BJ (cell line): ENCODE data around the gene ZER1.

GRCh38 chr9:128765450-128766015 lies 6.2 kb downstream of the ZER1 start:
- CAGE, long polyA plus RNA: no peak
- RRBS: no CpG with 5 or more reads among the region's 5 CpGs

DNA sequence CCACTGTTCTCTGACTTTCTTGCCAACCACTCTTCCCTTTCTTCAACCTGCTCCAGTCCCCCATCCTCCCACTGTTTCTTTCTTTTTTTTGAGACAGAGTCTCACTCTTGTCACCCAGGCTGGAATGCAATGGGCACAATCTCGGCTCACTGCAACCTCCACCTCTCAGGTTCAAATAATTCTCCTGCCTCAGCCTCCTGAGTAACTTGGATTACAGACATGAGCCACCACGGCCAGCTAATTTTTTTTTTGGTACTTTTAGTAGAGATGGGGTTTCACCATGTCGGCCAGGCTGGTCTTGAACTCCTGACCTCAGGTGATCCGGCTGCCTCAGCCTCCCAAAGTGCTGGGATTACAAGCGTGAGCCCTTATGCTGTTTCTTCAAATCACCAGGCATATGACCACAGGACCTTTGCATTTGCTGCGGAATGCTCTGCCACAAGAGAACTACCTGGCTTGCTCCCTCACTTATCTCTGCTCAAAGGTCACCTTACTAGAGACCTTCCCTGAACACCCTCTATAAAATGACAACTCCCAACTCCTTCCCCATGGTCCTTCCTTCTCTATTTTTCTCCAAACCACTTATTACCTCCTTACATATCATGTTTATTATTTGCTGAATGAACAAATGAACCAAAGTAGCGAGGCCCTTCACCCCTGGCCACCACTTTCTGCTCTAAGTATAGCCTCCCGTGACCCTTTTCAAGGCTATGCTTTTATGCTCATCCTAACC lies 1.5 kb downstream of the ZER1 start:
- CAGE, long polyA plus RNA: no peak
- RRBS: no CpG with 5 or more reads among the region's 8 CpGs

GRCh38 chr9:128770800-128771041 lies 1.0 kb downstream of the ZER1 start:
- CAGE, long polyA plus RNA: no peak
- RRBS: no CpG with 5 or more reads among the region's 6 CpGs

- CAGE, long polyA plus RNA: start-site peak on the minus strand at chr9:128771915-128771943, 48 and 27 reads in 2 replicates
- RRBS: 1% methylated on average over 26 of the region's 50 CpGs
Measured at GRCh38 chr9:128771783-128772182, at the start of gene ZER1. ZER1 (minus strand) TSS chr9:128771927.

- CAGE, long polyA plus RNA: no peak
- RRBS: 90% methylated on average over 4 of the region's 39 CpGs
Measured at GRCh38 chr9:128907365-128908071, 13.3 kb upstream of the PHYHD1 start.

GRCh38 chr9:128995677-128996319 lies 32.3 kb downstream of the SH3GLB2 start:
- CAGE, long polyA plus RNA: no peak
- RRBS: no CpG with 5 or more reads among the region's 9 CpGs

DNA sequence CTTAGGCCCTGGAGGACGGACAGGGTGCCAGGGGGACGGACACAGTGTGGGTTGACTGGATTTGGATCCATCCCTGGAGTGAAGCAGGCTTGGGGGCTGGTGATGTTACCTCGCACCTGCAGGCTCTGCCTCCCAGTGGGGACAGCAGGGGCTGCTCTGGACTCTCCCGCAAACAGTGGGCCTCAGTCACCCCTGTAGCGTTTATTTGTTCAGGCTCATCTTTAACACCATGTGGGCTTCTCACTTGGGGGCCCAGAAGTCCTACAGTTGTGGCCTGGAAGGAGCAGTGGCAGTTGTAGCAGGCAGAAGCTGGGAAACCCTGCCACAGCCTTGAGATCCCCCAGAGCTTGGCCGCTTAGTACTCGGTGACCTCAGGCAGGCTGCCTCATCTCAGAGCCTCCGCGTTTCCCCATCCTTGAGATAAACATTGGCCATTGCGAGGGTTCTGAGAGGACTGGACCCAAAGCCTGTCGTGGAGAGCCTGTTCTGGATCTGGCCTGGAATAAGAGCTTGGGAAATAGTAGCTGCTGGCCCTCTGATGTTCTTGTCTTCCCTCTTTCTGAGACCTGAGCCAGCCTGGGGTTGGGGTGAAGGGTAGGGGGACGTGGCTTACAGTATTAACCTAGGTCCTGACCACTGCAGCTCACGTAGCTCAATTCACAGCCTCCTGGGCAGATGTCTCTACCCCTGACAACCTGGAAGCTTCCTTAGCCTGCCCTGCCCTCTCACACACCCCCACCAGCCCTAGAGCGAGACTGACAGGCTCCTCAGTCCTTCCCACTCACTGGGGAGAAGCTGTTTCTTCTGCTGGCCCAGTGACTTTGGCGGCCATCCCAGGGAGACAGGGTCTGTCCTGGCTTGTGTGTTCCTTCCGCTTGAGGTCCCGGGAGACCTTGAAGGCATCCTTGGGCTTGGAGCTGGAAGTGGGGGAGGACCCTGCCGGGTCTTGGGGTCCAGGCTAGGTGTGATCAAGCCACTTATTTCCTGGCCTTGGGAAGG lies 1.4 kb downstream of the MIGA2 start:
- CAGE, long polyA plus RNA: no peak
- RRBS: 83% methylated on average over 2 of the region's 18 CpGs

DNA sequence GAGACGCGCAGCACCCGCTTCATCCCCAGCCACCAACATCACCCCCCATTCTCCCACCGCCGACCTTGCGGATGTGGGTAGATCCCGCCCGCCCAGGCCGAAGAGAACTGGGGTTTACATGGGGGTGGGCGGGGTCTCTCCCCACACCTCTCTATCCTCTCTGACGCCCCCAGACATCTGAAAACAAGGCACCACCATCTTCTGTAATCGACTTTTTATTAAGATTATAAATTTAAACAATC lies 2.8 kb downstream of the IER5L start:
- CAGE, long polyA plus RNA: no peak
- RRBS: no CpG with 5 or more reads among the region's 12 CpGs

DNA sequence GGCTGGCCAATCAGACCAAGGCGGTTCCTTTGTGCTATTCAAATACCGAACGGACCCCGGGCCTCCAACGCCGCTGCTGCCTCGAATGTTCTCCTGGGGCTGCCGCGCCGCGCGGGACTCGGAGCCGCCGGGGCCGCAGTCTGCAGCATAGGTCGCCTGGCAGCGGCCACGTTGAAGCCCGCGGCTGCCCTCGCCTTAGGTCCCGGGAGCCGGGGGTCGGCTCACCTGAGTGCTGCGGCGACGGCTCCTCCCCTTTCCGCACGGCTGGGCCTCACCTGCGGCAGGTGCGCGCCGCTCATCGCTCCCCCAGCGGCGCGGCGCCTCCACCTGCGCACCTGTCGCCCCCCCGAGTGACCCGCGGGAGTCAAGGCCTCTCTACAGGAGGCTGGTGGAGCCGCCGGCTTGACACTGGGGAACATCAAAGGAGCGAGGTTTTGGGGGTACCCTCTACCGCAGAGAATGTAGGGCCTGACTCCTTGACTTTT lies 364 bp upstream of the IER5L start:
- CAGE, long polyA plus RNA: no peak
- RRBS: 1% methylated on average over 22 of the region's 48 CpGs

- CAGE, long polyA plus RNA: no peak
- RRBS: no CpG with 5 or more reads among the region's 40 CpGs
Measured at GRCh38 chr9:129198171-129199332, 20.5 kb upstream of the IER5L start.

DNA sequence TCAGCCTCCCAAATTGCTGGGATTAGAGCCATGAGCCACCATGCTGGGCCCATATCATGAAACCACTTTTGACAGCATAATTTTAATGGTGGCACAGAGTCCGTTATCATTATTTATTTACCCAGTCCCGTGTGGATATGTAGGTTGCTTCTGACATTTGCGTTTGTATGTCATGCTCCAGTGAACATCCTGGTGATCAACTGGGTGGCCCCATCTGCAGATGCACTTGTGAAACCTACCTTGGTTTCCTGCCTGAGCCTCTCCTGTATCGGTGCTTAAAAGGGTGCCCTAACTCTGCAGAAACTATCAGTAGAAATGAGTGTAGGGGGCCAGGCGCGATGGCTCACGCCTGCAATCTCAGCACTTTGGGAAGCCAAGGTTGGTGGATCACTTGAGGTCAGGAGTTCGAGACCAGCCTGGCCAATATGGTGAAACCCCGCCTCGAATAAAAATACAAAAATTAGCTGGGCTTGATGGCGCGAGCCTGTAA lies 92.1 kb upstream of the IER5L start:
- CAGE, long polyA plus RNA: no peak
- RRBS: no CpG with 5 or more reads among the region's 12 CpGs

DNA sequence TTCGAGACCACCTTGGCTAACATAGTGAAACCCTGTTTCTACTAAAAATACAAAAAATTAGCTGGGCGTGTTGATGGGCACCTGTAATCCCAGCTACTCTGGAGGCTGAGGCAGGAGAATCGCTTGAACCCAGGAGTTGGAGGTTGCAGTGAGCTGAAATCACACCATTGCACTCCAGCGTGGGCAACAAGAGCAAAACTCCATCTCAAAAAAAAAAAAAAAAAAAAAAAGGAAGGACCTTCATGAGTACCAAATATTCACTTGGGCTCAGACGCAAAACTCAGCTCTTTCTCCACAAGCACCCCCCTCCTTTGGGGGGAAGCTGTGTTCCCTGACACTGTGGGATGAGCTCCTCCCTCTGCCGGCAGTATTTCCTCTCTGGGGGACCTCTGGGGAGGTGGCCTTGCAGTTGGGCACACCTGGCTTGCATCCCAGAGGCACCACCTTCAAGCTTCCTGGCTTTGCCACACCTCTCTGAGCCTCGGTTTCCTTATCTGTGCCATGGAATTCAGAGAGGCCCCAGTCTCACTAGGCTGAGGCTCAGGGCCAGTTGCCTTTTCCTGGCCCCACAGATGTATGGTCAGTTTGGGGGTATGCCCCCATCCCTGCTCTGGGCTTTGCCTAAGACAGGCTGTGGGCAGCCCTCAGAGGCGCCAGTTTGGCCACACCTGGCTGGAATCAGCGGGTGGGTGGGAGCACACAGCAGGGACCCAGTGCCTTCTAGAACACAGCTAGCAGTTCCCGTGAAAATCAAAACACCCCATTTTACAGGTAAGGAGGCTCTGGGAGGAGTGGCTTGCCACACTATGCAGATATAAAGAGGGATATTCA lies 157.4 kb upstream of the IER5L start:
- CAGE, long polyA plus RNA: no peak
- RRBS: no CpG with 5 or more reads among the region's 10 CpGs

- CAGE, long polyA plus RNA: no peak
- RRBS: 21% methylated on average over 4 of the region's 16 CpGs
Measured at GRCh38 chr9:129351004-129351706, 173.1 kb upstream of the IER5L start.

DNA sequence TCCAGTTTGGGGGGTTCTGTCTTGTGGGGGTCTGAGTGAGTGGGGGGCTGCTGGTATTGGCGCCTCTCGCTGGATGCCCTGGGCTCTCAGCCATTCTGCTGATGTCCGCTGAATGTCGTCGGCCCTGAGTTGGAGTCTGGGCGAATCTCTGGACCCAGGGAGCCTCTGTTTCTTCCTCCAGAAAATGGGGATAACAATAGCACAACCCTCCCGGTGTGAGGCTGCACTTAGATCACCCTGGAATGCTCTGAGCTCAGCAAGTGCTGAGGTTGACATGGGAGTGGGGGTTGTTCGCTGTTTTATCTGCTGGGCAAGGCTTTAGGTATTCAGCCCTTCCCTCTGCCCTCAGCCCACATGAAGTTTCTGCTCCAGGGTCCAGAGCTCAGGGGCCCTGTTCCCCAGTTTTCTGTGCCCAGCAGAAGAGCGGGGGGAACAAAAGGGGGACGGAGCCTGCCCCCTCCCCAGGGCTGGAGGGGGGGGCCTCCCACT lies 215.9 kb downstream of the C9orf50 start:
- CAGE, long polyA plus RNA: no peak
- RRBS: no CpG with 5 or more reads among the region's 10 CpGs

DNA sequence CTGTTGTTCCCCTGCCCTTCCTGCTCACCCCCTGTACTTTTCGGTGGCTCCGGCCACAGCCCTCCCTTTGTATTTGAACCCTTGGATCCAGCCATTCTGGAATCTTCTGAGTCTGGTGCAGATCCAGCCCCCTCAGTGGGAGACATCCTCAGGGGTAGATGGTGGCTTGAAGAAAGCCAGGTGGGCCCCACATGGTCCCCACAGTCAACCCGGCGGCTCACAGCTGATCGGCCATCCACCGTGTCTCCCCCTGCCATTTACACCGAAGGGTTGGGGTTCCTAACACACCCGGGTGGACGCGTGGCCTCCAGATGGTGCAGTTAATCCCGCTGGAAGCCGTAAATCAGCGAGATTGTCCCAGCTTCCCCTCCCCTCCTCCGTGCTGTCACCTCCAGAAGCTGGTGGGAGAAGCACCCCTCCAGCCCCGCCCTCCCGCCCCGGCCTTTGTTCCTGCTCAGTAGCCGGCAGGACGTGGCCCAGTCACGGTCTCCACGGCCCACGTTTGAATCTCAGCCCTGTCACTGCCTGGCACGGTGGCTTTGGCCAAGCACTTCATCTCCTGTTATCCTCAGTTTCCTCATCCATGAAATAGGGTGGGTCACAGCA lies 204.7 kb downstream of the C9orf50 start:
- CAGE, long polyA plus RNA: no peak
- RRBS: 12% methylated on average over 6 of the region's 23 CpGs

GRCh38 chr9:129436624-129437674 lies 184.0 kb downstream of the C9orf50 start:
- CAGE, long polyA plus RNA: no peak
- RRBS: 3% methylated on average over 18 of the region's 84 CpGs

DNA sequence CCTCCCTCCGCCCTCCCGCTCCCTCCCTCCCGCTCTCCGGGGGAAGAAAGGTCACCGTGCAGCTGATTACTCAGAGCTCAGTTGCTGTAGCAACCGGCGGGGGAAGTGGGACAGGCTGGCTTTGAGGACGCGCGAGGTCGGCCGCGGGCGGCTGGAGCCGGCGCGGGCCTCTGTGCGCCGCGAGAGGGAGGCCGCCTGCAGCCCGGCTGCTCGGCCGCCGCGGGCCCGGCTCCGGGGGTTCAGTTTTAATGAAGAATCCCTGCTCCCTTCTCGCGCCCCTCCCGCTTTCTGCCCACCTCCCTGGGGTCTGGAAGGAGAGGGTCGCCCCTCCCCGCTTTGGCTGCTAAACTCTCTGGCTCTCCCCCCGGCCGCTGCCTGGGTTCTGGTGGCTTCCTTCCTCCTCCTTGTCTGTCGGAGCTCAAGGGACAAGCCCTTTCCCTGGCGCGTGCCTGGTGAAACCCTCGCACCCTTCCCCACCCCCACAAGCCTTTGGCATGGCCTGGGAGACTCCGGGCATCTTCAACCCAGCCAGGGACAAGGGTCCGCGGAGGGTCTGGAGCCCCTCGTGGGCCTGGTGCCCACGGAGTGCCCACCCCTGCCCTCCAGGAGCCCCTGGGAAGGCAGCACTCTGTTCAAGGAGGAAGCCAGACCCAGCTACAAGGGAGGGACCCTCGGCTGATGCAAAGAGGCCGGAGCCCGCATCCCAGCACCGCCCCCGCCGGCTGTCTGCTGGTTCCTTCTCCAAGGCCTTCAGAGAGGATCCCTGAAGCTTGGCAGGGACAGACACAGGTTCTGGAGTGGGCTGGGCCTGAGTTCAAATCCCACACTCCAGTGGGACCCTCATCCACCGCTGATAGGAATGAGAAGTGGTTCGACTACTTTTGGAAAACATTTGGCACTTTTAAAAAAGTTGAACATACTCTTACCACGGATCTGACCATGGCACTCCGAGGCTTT lies 160.2 kb downstream of the C9orf50 start:
- CAGE, long polyA plus RNA: no peak
- RRBS: 1% methylated on average over 19 of the region's 54 CpGs

DNA sequence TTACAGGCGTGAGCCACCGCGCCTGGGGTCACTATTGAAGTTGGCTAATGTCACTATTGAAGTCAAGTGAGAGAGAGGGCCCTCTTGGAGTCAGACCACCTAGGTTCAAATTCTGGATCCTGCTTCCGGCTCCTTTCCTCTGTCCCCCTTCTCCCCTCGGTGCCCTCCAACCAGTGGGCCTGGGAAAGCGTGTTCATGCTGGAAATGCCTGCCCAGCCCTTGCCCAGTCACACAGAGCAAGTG lies 131.4 kb downstream of the C9orf50 start:
- CAGE, long polyA plus RNA: no peak
- RRBS: no CpG with 5 or more reads among the region's 6 CpGs

DNA sequence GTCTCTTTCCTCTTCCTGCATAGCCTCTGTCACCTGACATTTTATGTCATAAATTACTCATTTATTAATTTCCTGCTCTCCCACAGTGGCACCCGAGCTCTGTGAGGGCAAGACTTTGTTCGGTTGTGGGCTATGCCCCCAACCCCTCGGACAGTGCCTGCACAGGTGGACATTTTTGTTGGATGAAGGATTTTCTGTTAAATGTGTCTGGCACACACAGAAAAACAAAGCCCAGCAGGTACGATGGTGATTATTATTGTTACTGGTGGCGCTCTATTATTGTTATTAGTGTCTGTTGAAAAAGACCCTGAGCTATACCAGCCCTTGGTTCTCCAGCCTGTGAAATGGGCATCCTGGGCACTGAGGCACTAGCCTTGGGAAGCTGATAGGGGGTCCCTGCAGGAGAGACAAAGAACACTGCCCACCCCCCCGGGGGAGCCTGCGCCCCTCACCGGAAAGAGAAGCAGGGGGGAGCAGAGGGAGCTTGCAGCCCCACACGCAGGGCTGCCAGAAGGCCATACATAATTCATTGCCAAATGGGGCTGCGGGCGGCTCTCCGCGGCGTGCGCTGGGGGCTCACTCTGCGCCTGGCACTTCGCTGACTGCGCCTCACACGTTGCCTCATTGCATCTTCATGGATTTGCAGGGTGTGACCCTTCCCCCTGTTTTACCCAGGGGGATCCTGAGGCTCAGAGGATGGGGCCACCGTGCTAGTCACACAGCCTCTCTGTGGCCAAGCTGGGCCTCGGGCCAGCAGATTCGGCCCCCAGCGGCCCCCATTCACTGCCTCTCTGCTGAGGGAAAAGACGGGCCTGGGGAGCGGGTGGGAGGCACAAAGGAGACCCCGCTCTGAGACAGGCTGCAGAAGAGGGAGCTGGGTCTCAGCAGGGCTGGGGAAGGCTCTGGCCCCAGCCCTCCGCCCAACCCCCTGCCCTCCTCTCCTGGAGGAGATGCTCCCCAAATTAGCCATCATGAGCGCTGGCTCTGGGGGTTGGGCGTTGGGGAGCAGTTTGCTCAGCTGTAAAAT lies 115.8 kb downstream of the C9orf50 start:
- CAGE, long polyA plus RNA: no peak
- RRBS: no CpG with 5 or more reads among the region's 29 CpGs

DNA sequence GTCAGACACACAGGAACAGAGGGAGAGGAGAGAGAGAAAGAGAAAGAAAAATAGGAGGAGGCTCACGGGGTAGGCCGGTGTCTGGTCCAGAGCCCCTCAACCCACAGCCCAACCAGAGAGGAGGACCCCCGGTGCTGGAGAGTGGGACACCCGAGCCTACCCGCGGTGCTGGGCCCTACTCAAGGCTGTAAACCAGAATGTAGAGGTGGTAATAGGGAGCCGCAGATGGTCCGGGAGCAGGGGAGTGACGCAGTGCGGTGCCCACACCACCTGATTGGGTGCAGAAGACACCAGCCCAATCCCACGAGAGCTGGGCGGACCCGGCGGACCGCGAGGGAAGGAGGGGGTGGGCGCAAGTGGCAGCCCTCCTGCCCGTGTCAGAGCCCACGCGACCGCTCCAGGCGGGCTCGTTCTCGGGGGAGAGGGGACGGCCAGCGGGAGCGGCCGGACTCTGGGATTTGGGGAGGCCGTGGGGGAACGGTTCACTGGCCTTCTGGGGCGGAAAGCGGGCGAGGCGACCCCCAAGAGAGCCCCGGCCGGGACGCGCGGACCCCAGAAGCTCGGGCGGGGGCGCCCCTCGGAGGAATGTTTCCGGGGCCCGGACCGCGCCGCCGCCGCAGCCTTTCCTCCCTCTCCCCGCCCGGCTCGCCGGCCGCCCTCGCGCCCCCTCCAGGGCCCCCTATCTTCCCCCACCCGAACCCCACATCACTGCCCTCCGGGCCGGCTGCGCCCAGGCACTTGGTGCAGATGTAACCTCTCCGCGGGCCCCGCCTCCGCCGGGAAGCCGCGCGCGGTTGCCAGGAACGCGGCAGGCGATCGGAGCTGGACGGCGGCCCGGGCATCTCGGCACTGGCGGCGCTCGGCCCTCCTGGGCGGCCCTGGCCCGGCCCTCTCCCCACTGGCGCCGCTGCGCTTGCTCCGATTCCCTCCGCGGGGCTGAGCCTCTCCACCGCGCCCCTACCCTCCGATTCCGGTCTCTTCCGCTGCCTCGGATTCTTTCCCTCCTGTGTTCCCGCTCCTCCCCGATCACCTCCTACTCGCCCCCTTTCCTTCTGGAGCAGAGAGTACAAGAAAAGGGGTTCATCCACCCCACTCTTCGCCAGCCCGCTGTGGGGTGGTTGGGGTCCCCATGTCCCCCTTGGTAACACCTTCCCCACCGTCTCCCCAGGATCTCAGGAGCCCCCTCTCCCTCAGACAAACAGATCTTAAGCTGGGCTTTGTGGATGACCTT lies 70.9 kb downstream of the C9orf50 start:
- CAGE, long polyA plus RNA: no peak
- RRBS: 3% methylated on average over 72 of the region's 101 CpGs